Myometrial cell (primary cell): ENCODE data around the genes PLPP6 and KIAA2026.

GRCh38 chr9:3698139-3698448, 172.3 kb upstream of the RFX3 start:
- RAMPAGE, long total RNA, result no peak

DNA sequence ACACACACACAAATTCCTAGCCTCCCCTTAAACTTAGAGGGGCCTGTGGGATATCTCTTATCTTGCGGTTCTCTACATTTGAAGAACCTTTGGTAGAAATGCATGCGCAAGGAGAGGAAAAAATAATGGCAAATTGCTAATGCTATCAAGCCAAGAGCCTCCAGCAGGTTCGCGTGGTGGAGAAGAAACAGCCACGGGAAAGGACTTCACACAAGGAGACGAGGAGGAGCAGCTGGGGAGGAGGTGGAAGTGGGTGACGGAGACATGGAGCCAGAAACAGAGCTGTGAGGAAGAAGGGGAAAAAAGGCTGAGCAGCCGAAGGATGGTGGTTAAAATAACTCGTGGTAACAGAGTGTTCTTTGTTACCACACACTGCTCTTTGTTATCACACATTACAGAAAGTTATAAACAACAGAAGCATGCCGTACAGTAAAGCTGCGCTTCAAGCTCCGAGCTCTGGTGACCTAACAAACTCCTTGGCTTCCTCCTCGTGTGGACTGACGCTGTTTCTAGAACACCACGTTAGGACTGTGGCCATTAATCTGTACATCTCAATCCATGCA, 215.5 kb downstream of the GLIS3 start:
- RAMPAGE, long total RNA, result no peak

- RAMPAGE, long total RNA, result no peak
Observed at GRCh38 chr9:4532183-4532738, 42.0 kb downstream of the SLC1A1 start.

DNA sequence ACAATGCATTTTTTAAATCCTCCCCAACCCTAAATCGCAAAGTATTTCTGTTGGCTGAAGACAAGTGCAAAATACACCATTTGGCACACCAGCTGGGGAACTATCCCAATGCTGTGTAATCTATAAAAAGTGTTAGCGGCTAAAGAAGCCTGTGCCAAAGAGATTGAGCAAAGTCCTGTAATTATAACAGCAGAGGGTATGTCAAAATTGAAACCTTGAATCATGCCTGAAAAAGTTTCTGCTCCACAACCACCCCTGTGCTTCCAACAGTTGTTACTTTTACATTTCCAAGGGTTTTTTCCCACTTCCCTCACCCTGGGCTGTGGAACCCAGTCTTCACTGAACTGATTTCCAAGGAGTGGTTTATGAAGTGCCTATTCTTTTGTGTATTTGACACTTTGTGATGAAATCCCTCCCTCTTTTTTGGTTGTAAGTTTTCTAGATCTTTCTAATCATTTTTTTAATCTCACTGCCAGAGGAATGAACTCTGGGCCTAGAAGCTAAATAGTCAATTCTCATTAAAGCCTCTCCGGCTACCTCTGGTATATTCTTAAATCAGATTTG, 83.0 kb upstream of the PLPP6 start:
- RAMPAGE, long total RNA, result no peak

- RAMPAGE, long total RNA, result no peak
Observed at GRCh38 chr9:4605576-4606067, 56.5 kb upstream of the PLPP6 start.

GRCh38 chr9:4615132-4615715, 46.9 kb upstream of the PLPP6 start:
- RAMPAGE, long total RNA, result no peak

DNA sequence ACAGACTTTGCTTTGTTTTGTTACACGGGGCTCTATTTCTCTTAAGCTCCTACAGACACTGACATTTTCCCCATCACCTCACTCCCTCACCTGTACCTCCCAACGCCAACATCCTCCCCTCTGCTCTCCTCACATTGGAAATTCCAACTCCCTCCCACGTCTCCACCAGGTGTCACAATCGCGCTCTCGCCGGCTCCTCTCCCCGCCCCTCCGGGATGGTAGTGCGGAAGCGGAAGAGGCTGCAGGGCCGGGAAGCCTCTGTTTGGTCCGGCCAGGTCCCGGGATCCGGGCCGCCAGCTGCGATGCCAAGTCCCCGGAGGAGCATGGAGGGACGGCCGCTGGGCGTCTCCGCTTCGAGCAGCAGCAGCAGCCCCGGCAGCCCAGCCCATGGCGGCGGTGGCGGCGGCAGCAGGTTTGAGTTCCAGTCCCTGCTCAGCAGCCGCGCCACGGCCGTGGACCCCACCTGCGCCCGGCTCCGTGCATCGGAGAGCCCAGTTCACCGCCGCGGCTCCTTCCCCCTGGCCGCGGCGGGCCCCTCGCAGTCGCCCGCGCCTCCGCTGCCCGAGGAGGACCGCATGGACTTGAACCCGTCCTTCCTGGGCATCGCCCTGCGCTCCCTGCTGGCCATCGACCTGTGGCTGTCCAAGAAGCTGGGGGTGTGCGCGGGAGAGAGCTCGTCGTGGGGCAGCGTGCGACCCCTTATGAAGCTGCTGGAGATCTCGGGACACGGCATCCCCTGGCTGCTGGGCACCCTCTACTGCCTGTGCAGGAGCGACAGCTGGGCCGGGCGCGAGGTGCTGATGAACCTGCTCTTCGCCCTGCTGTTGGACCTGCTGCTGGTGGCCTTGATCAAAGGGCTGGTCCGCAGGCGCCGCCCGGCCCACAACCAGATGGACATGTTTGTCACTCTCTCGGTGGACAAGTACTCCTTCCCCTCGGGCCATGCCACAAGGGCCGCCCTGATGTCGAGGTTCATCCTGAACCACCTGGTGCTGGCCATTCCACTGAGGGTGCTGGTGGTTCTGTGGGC, at the start of gene PLPP6:
PLPP6 (plus strand) TSS at position 221 of the 1,030 bp plus-strand sequence.
- RAMPAGE, long total RNA, result no peak

- RAMPAGE, long total RNA, result no peak
Observed at GRCh38 chr9:4739844-4740385, 1.1 kb downstream of the AK3 start.

DNA sequence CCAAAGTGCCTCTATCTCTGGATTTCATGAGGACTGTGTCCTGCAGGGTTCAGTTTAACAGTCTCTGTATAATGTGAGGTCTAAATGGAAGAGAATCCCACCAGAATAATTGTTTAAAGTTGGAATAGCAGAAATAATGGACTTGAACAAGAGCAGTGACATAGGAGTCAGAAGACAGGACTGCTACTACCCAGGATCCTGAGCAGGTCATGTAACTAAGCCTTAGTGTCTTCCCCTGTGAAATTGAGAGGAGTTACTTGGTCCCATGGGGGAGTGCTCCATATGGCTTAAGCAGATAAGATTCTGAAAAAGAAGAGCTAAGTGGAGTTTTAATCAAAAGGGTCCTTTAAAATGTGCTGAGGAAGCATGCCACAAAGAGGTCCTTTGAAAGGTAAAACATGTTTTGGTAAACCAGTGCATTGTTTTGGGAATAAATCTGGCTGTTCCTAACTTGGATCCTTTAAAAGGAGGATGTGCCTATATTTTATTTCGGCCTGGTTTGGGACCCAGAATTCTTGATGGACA, 5.5 kb downstream of the RCL1 start:
- RAMPAGE, long total RNA, result no peak

GRCh38 chr9:5326821-5327207, 12.9 kb downstream of the RLN1 start:
- RAMPAGE, long total RNA, result no peak

DNA sequence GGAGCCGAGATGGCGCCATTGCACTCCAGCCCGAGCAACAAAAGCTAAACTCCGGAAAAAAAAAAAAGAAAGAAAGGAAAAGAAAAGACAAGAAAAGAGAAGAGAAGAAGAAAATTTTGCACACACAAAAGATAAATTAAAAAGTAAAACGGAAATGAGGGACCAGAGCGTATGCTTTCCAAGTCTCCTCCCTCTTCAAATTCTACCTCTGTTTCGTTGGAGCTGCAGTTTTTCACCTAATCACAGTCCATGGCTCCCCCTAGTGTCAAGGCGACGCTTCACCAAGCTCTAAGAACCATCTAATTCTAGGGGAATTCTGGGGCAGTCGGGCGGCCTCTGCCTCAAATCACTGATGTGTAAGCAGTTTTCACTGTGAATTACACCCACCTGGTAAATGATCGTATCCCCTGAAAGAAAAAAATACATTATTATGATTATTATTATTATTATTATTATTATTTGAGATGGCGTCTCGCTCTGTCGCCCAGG, 28.4 kb upstream of the RIC1 start:
- RAMPAGE, long total RNA, result no peak

- RAMPAGE, long total RNA, result no peak
Observed at GRCh38 chr9:5627130-5627701, 1.7 kb upstream of the RIC1 start.

GRCh38 chr9:5844544-5845120, 11.7 kb upstream of the ERMP1 start:
- RAMPAGE, long total RNA, result no peak

DNA sequence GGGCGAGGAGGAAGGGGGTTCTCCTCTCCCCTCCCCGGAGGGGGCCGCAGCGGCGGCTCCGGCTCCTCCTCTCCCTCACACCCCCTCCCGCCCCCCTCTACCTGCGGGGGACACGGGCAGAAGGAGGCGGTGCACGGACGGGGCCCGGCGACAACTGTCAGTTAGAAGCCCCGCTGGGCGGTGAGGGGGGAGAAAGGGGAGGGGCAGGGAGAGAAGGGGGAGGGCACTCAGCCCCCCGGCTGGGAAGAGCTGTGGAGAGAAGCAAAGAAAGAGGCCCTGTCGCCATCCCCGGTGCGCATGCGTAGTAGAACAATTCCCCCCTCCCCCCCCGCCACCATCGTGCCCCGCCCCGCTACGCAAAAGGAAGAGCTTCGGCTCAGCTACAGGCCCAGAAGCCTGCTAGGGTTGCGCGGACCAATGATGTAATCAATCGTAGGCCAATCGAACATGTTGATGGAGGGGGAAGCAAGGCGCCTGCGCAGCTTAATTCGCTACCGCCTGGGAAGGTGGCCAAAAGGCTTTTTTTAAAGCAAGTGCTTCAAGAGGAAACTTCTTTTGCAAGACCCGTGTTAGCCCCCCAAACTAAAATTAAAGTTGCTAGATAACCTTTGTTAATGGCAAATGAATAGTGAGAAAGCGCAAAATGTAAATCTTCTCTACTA, at the start of gene KIAA2026:
KIAA2026 (minus strand) TSS at position 303 of the 662 bp plus-strand sequence.
- RAMPAGE, long total RNA, result no peak

DNA sequence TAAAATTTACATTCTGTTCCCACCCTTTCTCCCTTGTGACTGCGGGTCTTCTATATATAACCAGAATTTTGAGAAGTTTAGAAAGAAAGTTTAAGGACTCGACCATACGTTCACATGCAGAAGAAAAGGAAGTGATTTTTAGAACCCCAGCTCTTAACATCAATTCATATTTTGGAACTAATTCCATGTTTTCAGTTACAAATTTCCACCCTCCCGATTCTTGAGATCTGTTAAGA, 478 bp upstream of the KIAA2026 start:
- RAMPAGE, long total RNA, result no peak

GRCh38 chr9:6080029-6080821, 64.8 kb upstream of the RANBP6 start:
- RAMPAGE, long total RNA, result no peak

DNA sequence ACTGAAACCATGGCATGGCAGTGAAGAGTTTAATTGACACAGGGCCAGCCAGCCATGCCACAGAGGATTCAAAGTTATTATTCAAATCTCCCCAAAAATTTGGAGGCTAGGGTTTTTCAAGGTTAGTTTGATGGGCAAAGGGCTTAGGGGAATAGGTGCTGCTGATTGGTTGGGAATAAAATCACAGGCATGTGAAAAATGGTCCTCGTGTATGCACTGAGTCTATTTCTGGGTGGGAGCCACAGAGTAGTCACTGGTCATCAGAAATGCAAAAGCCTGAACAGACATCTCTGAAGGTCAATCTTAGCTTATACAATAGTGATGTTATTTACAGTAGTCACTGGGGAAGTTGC, 1.3 kb downstream of the IL33 start:
- RAMPAGE, long total RNA, result no peak

GRCh38 chr9:6562857-6563487, 82.6 kb downstream of the GLDC start:
- RAMPAGE, long total RNA, result no peak

DNA sequence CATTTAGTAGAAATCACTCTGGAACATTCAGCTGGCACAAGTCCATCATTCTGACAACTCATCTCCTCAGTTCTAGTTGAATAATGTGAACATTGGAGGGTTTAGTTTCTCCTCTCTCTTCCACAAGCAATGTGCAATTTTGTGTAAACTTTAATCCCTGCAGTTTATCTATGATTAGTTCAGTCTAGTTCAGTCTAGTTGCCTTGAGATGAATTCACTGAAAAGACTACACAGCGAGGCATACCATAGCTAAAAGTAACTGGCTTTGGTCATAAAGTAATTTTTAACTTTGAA, 5.0 kb downstream of the GLDC start:
- RAMPAGE, long total RNA, result no peak

DNA sequence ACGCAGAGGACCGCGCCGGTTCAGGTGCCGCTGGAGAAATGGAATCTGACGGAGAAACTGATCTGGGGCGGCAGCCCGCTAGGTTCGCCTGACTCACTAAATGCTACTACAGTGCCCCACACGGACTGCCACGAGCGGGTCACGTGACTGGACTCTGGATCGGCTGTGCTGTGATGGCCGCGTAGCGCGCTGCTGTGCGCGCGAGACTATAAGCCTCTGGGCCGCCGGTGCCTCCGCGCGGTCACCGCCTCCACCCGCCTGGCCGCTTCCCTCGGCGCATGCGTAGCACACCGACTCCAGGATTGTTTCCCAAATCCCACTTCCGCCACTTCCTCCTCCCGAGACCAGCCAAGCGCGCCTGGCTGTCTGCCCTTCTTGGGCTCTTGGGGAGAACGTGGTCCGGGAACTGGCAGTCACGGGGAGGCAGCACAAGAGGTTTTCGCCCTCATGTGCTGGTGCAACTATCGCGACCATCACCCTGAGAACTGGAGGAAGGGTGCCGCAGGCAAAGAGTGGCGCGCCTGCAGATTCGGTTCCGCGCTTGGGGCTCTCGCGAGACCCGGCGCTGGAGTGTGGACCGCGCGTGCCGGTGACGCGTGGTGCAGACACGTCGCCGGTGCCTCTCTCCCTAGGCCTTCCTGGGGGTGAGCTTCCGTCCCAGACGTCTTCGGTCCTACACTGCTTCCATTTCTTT, 35.8 kb upstream of the GLDC start:
- RAMPAGE, long total RNA, result no peak